ENCODE data around the gene CDPF1.

DNA sequence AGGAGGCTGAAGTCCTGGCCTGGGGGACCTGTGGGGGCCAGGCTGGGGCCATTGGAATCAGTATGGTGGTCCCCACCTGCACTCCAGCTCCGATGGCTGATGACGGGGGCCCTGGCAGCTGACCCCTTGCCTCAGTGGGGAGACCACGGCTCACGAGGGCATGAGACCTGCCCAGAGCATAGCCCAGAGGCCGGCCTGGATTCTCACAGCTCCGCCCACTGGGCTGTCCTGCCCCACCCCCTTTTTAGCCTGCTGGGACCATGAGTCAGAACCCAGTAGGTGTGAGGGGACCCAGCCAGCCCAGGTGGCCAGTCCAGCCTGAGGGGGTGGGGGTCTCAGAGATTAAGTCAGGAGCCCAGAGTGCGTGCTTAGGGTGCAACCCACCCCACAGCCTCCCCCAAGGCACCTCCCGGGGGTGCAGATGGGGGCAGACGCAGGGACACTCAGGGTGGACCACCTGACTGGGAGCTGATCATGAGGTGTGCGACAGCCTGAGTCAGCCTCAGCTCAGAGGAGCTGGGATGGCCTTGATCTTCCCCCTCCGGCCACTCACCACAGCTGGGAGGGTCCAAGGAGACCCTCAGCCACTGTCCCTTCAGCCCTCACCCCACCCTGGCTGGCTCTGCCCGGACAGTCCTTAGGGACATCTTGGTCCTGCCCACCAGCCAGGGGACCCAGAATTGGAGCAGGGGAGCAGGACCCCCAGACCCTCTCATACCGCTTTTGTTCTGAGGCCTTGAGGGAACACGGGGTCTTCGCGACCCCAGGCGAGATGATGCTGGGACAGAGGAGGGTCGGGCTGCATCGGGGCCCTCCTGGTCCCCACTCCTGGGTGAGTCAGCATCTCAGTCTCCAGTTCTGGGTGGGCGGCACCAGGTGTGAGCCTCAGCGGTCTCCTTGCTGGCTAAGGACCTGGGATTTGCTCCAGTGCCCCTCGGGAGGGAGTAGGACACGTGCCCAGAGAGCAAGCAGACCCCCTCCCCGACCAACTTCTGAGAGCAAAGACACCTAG, 39.9 kb upstream of the PPARA start:
- PRO-cap: no peak
- RAMPAGE, long total RNA: no peak

GRCh38 chr22:46126076-46126290, 24.3 kb upstream of the PPARA start:
- PRO-cap: no peak
- RAMPAGE, long total RNA: no peak

- PRO-cap: no peak
- RAMPAGE, long total RNA: no peak
Measured at GRCh38 chr22:46131835-46132492, 18.4 kb upstream of the PPARA start.

- PRO-cap: no peak
- RAMPAGE, long total RNA: no peak
Measured at GRCh38 chr22:46172867-46173463, 22.6 kb downstream of the PPARA start.

- PRO-cap: no peak
- RAMPAGE, long total RNA: no peak
Measured at GRCh38 chr22:46193731-46194421, 43.5 kb downstream of the PPARA start.

- PRO-cap: no peak
- RAMPAGE, long total RNA: no peak
Measured at GRCh38 chr22:46213976-46214502, 36.1 kb downstream of the CDPF1 start.

GRCh38 chr22:46225190-46226163, 24.6 kb downstream of the CDPF1 start:
- PRO-cap: no peak
- RAMPAGE, long total RNA: no peak

- PRO-cap: no peak
- RAMPAGE, long total RNA: no peak
Measured at GRCh38 chr22:46244983-46245997, 4.8 kb downstream of the CDPF1 start.

DNA sequence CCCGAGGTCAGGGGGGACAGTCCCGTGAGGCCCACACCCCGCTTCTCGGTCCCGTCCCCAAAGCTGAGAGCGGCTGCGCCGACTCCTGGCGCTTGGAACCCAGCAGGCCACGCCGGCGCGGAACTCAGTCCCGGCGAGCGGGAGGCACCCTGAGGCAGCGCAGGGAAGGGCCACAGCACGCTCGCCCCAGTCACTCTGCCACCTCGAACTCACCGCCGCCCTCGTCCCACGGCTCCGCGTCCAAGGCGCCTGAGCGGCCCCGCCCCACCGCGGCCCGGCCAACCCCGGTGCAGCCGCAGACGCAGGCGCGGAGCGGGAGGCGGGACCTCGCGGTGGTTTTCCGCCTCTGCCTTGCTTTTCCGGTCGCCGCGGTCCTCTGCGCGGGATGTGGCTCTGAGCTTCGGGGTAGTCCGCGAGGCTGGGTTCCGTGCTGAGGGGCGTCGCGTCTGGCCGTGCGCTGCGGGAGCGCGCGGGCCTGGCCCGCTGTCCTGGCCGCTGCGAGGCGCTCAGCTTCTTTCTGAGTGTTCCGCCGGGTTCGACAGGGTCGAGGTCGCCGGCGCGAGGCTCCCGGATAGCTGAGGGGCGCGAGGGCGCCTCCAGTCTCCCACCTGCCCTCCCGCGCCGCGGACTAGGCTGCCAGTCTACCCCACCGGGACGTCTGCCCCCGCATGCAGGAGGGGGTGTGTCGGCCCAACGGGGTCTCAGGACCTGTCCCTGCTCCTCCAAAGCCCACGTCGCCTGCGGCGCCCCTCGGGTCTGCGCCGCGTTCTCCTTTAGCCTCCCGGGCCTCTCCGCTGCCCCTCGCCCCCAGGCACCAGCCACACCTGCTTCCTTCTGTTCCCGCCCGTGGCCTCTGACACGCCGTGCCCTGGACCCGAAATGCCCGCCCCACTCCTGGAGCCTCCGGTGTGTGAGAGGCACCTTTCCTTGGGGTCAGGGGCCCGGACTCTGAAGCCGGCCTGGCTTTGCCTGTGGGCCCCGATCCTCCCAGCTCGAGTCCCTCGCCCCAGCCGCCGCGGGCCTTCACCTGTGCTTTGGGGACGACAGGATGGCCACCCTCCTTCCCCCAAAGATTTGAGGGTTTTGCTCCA, at the start of gene CDPF1:
Gene CDPF1 (minus strand): TSS at position 251 of the 1,091 bp plus-strand sequence.
- PRO-cap: bidirectional peak, plus-strand start at position 354 of the sequence, minus-strand start at position 197 of the sequence
- RAMPAGE, long total RNA: no peak

- PRO-cap: no peak
- RAMPAGE, long total RNA: no peak
Measured at GRCh38 chr22:46373948-46375067, 38.8 kb downstream of the TRMU start.

GRCh38 chr22:46377170-46377771, 41.8 kb downstream of the TRMU start:
- PRO-cap: no peak
- RAMPAGE, long total RNA: no peak

DNA sequence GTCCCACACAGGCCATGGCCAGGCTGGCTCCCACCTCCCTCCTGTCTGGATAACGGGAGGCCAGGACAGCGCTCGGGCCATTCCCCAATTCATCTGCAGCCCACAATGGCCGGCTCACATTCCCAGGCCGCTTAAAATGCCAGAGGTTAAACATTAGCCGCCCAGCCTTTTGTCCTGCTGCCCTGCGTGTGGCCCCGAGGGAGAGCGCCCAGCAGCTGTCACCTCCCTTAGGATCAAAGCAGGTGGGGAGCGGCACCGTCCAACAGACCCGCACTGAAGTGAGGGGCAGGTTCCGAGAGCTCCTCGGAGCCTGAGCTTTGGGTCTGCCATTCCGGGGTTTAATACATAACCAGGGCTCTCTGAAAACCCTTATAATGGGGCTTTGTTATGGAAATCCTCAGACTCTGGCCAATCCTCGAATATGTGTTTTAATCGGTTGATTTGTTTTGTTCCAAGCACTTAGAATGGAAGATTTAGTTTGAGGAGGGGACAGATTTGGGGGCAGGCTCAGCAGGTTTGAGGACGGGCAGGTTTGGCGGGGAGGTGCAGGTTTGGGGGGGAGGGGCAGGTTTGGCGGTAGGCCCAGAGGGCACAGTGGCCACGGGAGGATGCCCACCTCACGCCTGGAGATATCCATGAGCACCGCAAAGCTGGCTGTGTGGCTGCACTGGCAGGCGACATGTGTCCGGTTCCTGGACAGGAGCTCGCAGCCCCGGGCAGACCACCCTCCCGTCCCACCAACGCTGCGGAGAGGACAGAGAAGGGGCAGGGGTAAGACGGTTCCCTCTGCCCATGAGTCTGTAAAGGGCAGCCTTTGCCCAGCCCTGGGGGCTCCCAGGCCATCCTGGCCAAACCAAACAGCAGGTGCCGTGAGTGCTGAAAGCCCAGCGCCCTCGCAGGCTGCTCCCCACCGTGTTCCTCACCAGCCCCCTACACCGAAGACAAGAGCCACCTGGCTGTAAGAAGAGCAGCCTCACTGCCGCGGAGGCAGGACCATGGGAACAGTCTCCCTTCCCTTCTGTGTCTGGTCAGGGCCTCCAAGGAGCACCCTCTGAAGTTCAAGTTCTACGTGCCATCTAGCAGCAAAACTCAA, 42.8 kb downstream of the TRMU start:
- PRO-cap: no peak
- RAMPAGE, long total RNA: no peak

DNA sequence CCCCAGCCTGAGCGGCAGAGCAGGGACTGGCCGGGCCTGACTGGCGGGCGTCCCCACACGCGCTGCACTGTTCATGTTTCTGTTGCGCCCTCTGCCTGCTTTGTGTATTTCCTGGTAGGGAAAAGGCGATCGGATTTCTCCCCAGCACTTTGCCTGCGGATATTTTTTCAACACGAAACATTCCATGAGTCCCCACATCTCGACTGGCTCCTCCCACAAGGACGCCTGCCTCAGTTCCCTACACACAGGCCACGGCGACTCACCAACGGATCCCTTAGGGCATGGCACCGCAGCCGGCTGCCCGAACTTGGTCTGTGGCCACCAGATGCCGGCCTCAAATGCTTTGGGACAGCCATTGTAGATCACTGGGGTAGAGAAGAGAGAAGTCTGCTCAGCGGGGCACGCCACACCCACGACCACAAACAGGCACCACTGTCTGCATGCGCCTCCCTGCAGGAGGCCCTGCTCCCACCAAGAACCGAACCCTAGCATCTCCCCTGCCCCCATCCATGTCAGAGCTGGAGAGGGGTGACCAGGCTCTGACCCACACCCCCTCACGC, 55.5 kb downstream of the TRMU start:
- PRO-cap: no peak
- RAMPAGE, long total RNA: no peak

DNA sequence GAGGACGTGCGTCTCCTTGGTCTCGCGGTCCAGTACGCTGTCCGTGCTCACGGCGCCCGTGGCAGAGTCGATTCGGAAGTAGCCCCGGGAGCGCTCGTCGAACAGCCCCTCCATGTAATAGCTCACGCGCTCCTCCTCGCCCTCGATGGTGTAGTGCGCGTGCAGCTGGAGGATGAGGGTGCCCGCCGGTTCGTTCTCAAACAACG, 1.3 kb downstream of the CELSR1 start:
- PRO-cap: no peak
- RAMPAGE, long total RNA: no peak

- PRO-cap: no peak
- RAMPAGE, long total RNA: no peak
Measured at GRCh38 chr22:46575939-46576333, 38.5 kb upstream of the CELSR1 start.

DNA sequence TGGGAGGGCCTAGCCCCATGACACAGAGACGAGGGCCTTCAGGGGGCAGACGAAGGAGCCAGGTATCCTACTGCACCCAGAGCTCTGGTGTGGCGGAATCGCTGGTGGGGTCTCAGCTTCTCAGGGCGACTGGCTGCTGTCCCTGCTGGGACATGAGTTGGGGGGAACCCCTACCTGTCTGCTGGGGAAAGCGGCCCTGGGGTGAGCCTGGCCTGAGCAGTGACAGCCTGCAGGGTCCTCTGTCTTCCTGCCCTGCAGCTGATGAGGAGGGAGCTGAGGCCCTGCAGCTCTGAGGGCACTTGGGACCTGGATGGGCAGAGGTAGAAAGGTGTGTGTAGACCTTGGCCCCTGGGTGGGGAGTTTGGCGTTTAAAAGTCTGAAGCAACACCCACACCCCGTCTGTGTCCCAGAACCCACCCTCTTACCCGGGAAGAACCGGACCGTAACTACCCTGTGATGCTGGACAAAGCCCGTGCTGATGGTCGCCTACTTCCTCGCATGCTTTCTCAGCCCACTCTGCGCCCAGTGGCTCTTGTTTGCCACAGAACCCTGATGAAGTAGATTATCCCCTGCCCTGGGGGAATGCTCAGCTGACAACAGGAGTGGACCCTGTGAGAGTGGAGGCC, 33.5 kb upstream of the GRAMD4 start:
- PRO-cap: no peak
- RAMPAGE, long total RNA: no peak

DNA sequence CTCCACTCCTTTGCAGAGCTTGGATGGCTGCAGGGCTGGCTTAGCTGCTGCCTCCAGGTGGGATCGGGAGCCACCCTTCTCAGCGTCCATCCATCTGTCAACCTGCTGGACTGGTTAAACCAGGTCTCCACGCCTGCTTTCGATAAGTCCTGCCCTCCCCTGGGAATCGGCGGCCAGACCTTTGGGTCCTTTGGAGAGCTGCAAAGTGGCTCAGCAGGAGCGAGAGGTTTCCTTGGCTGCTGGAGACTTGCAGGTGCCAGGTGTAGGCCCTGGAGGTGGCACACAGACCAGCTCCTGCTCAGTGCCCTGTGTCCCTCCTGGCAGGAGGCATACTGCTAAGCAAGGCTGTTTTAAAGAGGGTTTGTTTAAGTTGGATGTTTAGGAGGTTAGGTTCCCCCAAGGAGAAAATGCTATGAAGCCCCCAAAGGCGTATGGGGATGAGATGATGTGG, 23.2 kb upstream of the GRAMD4 start:
- PRO-cap: no peak
- RAMPAGE, long total RNA: no peak

DNA sequence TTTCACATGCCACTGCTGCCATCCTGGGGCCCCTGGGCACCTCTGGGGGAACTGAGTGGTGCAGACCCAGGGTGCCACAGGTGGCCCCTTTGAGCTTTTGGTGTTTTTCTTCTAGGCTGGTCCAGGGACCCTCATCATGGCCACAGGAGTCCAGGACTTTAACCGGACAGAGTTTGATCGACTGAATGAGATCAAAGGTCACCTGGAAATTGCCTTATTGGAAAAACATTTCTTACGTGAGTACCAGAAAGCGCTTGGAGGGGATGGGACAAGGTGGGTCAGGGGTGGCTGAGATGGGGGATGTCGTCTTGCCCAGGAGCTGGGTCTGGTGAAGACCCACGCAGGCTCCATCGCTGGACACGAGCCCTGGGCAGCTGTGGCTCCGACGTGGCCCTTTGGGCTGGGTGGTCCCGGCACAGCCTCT, 17.6 kb downstream of the GRAMD4 start:
- PRO-cap: no peak
- RAMPAGE, long total RNA: no peak

GRCh38 chr22:46638149-46638688, 18.0 kb downstream of the GRAMD4 start:
- PRO-cap: no peak
- RAMPAGE, long total RNA: no peak

- PRO-cap: no peak
- RAMPAGE, long total RNA: no peak
Measured at GRCh38 chr22:46650593-46651045, 30.4 kb downstream of the GRAMD4 start.